Mononuclear cell (primary cell): ENCODE measurements around a stretch of chr6.

DNA sequence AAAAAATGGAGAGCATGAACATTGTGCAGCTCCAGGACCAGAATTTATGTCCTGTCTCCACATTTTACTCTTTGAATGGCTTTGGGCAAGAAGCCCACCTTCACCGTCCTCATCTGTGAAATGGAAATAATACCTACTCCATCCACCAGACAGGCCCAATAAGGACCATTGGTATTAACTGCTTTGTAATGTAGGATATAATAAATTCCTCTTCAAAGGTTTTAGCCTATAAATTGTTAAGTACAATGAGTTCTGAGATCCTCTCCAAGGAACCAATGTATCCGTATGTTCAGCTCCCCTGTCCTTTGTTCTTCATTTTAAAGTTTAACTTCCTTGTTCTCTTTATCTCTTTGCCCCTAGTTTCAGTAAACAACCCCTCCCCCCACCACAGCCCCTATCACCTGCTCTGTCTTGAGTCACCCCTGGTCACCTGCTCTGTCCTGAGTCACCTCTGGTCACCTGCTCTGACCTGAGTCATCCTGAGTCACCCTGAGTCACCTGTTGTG lies 288.8 kb upstream of the CDYL start:
- RRBS, result no CpG with 5 or more reads among the region's 2 CpGs

GRCh38 chr6:4610344-4610913 lies 165.8 kb upstream of the CDYL start:
- RRBS, result no CpG with 5 or more reads among the region's 14 CpGs

- RRBS, result no CpG with 5 or more reads among the region's 30 CpGs
Measured at GRCh38 chr6:4777028-4777740, 980 bp downstream of the CDYL start.

DNA sequence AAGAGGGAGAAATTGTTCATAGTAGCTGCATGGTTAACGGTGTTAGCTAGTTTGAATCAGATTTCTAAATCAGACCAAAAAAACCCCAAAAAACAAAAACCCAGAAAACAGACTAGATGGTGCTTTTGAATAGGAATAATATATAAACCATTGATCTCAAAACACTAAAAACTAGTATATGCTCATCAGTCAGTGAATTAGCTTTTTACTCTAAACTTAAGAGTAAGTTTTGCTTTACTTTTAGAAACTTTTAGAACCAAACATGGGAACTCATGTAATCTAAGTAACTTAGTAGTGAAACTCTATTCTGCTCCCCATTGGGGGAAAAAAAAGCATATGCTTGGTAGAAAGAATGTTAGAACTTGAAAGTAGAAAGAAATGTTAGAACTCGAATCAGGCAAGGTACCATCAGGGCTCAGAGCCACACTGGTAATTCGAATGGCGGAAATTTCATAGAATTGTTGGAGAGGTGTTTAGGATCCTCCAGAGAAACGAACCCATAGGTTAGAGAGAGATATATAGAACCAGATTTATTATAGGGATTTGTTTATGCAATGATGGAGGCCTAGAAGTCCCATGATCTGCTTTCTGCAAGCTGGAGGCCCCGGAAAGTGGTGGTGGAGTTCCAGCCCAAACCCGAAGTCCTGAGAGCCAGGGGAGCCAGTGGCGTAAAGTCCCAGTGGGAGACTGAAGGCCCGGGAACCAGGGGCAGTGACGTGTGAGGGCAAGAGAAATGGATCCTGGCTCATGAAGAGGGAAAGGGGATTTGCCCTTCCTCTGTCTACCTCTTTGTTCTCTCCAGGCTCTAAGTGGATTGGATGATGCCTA lies 29.0 kb downstream of the CDYL start:
- RRBS, result 96% methylated on average over 4 of the region's 10 CpGs

- RRBS, result no CpG with 5 or more reads among the region's 4 CpGs
Measured at GRCh38 chr6:4879872-4880330, 103.7 kb downstream of the CDYL start.

- RRBS, result 100% methylated on average over 1 of the region's 16 CpGs
Measured at GRCh38 chr6:5067976-5068731, 17.0 kb upstream of the PPP1R3G start.

DNA sequence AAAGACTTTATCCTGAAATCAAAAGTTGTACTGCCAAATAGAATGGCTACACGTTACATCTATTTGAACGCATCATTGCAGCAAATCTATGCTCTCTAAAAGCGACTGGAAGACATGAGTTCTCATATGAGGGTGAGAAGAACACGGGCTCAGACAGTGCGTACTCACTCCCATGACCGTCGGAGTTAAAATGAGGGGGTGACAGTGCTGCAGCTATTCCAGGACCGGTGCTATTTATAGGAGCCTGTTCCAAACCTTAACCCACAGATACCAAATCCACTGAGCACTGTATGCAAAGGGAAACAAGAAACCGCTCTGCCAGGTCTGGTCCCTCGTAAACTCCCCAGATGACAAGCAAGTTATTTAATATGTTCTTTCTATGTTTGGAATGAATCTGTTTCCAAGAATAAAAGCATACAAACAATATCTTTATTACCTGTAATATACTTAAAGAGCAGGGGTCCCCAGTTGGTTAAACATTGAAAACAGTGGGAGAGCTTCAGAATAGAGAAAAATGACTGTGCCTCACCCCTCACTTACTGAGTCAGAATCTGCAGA lies 22.9 kb downstream of the PPP1R3G start:
- RRBS, result no CpG with 5 or more reads among the region's 10 CpGs

GRCh38 chr6:5115097-5115604 lies 30.0 kb downstream of the PPP1R3G start:
- RRBS, result no CpG with 5 or more reads among the region's 11 CpGs

- RRBS, result no CpG with 5 or more reads among the region's 7 CpGs
Measured at GRCh38 chr6:5261856-5262209, 520 bp downstream of the FARS2 start.

DNA sequence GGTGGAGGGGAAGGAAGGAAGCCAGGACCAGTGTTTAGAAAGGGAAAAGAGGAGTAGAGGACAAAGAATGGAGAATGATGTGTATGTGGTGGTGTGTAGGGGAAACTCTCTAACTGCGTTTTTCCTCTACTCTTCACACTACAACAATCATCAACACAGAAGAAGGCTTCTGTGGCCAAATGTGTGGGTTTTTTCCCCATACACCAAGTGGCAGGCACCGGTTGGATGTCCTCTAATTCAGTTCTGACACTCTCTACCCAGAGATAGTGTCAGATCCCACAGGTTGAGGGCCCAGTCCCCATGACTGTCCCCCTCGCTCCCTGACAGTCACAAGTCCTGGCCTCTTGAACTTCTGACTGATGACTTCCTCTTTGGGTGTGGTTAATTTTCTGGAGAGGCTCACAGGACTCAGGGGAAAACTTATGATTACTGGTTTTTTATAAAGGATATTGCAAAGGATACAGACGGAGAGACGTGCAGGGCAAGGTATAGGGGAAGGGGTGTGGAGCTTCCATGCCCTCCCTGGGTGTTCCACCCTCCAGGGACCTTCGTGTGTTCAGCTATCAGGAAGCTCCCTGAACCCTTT lies 33.0 kb downstream of the FARS2 start:
- RRBS, result no CpG with 5 or more reads among the region's 6 CpGs

GRCh38 chr6:5309309-5309822 lies 48.1 kb downstream of the FARS2 start:
- RRBS, result no CpG with 5 or more reads among the region's 1 CpG

DNA sequence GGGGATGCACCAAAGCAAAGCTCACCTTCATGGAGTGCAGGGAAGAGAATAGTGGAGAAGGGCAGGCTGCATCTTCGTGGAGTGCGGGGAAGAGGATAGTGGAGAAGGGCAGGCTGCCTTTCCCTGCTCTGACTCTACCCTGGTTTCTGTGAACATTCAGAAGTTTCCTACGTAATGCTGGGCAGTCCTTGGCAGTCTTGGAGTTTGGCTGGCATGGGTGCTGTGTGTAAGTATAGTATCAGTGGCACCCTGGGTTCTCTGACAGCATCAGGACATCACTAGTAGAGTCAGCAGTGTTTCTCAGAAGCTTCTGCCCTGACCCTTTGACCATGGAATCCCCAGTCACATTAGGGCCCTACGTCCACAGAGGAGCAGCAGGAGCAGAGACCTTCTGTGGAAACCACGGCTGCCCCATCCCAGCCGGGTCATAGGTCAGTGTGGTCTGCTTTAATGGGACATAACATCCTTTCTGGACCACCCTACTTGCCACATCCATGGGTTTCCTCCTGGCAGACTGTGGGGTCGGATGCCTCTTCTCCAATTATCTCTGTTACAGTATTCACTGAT lies 352.9 kb downstream of the NRN1 start:
- RRBS, result no CpG with 5 or more reads among the region's 7 CpGs

DNA sequence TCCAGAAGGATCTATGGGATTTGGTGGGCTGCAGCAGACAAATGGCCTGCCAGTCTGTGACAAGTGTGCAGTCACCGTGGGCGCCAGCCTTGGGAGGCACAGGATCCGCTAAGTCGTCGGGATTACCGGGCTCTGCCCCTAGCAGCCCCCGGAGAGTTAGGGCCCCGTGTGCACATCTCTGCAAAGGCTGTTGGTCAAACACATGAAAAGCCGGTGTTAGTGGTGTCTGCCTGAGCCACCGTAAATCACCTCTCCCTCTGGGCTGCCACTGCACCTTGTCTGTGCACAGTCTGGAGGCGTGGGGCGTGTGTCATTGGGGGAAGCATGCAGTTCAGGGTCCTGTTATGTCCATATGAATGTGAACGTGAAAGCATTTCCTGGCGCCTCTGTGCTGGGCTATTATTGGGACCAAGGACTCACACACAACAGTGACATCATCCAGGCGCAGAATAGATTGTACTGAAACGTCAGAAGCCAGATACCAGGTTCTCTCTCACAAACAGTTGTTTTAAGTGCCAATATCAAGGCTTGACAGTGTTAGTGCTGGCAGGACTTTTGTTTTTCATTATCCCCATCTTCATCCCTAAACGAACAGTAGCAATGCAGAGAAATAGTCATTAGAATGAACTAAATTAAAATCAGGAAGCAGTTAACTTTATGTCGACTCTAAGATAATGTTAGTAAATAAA lies 305.5 kb downstream of the NRN1 start:
- RRBS, result 95% methylated on average over 2 of the region's 18 CpGs

- RRBS, result 13% methylated on average over 4 of the region's 68 CpGs
Measured at GRCh38 chr6:6001715-6002921, 4.6 kb downstream of the NRN1 start.

DNA sequence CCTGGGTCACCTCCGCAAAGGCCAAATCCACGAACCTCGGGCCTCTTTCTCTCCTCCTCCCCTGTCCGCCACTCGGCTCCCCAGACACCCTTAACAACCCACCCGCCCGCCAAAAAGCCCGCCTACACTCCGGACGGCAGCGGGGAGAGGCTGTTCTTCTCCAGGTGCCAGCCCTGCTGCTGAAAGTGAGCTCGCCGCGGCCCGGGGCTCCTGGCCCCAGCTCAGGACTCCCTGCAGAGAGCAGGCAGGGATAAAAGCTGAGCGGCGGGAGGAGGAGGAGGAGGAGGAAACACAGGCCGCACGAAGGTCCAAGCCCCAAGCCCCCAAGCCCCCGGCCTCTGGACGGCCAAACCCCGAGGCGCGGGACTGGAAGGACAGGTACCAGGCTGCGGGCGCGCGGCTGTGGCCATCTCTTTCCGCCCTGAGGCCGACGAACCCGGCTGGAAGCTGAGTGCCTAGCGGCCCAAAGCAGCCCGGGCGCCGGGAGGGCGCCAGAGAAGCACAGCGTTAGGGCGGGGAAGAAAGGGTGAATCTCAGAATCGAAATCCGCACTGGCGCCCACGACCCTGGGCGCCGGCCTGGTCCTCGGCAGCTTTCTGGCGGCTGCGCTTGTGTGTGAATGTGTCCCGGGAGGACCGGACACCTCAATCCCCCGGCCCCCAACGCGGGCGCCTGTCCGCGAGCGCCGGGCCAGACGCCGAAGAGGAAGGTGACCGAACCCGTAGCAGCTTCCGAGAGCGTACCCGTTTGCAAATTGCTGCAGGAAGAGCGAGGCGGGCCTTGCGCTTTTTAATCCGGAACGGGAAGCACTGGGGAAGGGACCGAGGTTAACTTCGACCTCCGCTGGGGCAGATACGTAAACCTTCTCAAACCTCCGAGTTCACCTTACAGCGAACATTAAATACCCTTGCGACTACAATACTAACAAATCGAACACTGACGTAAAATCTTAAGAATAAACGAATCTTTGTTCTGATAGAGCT lies 3.1 kb downstream of the NRN1 start:
- RRBS, result 2% methylated on average over 43 of the region's 80 CpGs

DNA sequence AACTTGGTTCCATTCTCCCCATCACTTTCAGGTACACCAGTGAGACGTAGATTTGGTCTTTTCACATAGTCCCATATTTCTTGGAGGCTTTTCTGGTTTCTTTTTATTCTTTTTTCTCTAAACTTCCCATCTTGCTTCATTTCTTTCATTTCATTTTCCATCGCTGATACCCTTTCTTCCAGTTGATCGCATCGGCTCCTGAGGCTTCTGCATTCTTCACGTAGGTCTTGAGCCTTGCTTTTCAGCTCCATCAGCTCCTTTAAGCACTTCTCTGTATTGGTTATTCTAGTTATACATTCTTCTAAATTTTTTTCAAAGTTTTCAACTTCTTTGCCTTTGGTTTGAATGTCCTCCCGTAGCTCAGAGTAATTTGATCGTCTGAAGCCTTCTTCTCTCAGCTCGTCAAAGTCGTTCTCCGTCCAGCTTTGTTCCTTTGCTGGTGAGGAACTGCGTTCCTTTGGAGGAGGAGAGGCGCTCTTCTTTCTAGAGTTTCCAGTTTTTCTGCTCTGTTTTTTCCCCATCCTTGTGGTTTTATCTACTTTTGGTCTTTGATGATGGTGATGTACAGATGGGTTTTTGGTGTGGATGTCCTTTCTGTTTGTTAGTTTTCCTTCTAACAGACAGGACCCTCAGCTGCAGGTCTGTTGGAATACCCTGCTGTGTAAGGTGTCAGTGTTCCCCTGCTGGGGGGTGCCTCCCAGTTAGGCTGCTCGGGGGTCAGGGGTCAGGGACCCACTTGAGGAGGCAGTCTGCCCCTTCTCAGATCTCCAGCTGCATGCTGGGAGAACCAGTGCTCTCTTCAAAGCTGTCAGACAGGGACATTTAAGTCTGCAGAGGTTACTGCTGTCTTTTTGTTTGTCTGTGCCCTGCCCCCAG lies 130.4 kb downstream of the F13A1 start:
- RRBS, result no CpG with 5 or more reads among the region's 13 CpGs

DNA sequence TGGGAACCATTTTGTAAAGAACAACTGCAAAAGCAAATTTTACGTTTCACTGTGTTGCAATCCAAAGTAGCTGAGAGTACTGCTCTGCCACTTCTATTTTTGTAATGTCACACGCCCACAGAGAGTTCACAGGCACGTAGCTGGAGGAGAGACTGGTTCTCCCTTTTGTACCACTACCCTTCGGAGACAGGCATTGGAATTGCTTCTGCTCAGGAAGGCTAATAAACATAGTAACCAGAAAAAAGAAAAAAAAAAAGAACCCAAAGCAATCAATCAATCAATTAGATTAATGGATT lies 75.4 kb upstream of the F13A1 start:
- RRBS, result no CpG with 5 or more reads among the region's 4 CpGs

DNA sequence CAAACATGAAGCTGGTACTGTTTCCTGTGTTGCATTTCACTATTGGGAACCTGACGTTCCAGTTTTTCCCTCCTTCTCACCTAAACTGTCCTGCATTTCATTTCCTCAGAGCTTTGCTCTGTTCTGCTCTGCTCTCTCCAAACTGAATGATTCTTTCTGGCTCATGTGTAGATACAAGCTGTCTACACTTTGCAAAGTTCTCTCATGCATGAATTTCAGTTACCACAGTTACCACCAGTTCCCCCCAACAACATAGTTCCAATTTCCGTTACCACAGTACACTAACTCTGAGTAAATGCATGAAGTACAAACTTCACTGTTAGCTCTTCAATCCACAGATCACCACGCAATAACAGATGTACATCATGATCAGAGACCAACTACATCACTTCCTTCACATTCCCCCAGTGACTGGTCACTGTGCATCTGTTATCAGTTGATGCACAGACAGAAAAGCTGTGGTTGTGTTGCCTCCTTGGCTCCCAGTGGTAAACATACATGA lies 86.8 kb upstream of the F13A1 start:
- RRBS, result no CpG with 5 or more reads among the region's 3 CpGs

DNA sequence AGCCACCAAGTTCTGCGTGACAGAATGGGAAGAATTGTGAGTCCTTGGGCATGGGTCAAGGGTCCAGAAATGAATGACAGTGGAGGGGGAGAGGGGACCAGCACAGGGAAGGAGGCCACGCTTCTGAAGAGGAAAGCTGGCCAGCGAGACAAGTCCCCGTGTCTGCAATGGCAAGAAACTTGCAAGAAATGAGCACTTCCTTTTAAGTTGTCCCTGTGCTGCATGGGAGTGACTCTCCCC lies 242.2 kb upstream of the RREB1 start:
- RRBS, result no CpG with 5 or more reads among the region's 4 CpGs

DNA sequence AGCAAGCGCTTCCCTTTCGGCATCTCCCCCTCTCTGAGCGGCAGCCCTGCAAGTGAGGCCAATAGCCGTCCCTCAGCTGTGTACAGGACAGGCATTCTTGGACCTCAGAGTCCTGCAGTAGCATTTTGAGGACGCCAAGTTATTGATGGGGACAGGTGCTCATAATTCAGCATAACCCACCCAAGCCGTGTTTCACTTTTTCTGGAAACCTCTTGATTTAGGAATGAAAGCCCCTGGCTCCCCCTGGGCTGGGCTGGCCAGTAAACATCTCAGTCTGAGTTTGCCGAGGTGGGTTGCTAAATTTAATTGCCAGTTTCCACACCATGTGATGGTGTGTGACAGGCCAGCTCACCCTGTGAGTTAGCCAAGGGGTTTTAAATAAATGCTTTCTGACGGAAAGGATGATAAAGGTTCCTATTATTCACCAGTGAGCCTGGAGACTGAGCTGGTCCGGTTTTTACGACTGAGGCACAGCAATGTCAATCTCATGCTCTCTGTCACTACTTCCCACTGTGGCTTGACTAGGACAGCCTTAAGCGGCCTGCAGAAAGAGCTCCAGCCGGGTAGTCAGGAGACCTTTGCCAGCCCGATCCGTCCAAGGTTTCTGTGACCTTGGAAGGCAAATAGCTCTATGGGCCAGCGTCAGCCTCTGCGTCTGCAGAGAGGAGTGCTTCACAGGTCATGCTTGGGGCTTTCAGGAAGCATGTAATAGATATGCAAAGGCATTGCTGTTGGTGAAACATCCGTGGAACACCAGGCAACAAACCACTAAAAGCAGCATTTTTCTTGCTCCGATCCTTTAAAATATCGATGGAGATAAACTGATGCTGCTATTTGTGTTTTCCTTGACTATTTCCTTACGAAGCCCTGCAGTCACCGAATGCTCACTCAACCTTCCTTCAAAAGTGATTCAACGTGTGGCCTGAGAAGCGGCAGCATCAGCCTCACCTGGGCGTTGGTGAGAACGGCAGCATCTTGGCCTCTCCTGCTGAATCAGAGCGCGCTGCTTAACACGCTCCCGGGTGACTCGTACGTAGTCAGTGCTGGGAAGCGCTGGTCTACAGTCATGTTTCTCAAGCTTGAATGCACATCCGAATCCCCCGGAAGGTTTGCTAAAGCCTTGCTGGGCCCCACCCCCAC lies 214.5 kb upstream of the RREB1 start:
- RRBS, result 72% methylated on average over 8 of the region's 34 CpGs